Hematopoietic multipotent progenitor cell (in vitro differentiated cells): Measurements from ENCODE around the genes DYTN, KLF7, PLEKHM3 and CRYGB.

GRCh38 chr2:205769836-205770360 lies 87.6 kb downstream of the NRP2 start:
- CAGE, long polyA plus RNA = no peak

- CAGE, long polyA plus RNA = no peak
Measured at GRCh38 chr2:205902436-205903021, 183.4 kb downstream of the INO80D start.

DNA sequence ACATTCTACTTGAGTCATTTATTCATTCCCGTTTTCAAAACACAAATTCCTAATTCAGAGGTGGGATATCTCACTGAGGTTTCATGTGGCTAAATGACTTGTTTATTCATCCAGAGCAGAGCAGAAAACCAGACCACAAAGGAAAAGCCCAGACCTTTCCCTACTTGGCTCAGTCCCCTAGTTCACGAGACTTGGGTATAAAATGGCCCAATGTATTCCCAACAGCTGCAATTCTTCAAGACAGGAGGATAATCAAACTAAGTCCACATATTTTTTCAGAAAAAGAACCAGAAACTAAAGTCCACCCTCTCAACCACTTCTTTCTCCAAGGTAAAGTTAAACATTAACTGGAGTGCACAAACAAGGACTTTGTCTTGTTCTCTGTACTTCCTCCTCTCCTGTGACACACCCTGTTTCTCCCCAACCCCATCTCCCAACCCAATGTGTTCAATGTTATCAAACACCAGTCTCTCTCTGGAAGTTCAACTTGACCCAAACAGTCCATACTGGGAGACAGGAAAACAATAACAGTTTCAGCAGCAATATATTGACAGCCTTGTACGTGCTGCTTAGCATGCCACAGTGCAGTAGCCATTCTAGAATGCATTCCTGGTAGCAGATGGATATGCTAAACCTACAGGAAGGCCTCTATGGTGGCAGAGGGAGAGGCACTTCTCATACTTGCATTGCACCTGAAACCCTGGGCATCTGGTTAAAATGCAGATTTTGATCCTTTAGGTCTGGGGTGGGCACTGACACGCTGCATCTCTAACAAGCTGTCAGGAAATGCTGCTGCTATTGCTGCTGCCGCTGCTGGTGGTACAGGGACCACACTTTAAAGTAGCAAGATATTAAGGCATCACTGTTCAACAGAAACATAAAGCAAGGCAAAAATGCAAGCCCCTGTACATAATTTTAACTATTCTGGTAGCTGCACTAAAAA lies 110.6 kb downstream of the INO80D start:
- CAGE, long polyA plus RNA = no peak

GRCh38 chr2:206022796-206023037 lies 63.3 kb downstream of the INO80D start:
- CAGE, long polyA plus RNA = no peak

DNA sequence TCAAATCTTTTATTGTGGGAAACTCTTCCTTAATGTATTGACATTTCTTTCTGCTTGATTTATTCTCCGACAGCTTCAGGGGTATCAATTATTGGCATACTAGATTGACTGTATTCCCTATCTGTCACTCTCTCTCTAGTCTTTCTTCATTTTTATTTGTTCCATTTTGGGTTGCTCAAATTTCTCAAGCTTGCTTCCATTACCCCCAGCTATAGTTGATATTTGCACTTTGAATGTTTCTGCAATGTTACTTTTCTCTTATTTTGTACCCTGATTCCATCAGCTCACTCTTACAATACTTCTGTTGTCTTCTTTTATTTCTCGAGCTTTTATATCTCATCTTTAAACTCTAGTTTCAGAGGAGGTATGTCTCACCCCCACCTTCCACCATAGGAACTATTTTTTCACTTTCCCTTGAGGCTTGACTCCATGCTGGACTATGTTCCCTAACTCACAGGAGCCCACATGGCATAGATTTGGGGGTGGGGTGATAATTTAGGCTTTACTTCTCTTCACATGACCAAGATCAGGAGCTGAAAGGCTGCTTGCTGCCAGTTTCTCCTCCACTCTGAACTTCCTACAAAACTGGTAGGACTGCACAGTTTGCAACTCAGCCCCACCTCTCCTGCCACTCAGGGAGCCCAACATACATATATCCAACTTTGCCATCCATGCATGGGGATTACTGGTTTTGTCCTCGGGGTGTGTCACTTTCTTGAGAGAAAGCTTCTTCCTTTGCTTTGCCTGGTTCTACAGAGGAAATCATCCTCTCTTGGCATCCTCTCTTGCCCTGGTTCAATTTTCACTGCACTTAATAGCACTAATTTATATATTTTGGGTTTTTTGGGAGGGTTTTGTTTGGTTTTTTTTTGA lies 14.3 kb downstream of the INO80D start:
- CAGE, long polyA plus RNA = no peak

DNA sequence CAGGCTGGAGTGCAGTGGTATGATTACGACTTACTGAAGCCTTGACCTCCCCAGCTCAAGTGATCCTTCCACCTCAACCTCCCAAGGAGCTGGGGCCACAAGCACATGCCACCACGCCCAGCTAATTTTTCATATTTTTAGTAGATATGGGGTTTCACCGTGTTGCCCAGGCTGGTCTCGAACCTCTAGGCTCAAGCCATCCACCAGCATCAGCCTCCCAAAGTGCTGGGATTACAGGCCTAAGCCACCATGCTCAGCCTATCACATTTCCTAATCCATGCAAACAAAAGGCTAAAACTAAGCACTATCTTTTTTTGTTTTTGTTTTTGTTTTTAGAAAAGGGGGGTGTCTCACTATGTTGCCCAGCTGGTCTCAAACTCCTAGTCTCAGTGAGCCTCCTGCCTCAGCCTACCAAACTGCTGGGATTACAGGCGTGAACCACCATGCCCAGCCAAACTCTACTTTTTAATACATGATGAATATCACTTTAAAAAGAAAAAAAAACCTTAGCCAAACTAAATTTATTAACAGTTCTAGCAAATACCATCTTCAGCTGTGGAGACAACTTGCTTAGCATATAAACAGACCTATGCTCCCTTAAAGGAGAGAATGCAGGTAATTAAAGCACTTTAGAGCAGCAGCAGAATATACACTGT lies 12.3 kb downstream of the INO80D start:
- CAGE, long polyA plus RNA = no peak

DNA sequence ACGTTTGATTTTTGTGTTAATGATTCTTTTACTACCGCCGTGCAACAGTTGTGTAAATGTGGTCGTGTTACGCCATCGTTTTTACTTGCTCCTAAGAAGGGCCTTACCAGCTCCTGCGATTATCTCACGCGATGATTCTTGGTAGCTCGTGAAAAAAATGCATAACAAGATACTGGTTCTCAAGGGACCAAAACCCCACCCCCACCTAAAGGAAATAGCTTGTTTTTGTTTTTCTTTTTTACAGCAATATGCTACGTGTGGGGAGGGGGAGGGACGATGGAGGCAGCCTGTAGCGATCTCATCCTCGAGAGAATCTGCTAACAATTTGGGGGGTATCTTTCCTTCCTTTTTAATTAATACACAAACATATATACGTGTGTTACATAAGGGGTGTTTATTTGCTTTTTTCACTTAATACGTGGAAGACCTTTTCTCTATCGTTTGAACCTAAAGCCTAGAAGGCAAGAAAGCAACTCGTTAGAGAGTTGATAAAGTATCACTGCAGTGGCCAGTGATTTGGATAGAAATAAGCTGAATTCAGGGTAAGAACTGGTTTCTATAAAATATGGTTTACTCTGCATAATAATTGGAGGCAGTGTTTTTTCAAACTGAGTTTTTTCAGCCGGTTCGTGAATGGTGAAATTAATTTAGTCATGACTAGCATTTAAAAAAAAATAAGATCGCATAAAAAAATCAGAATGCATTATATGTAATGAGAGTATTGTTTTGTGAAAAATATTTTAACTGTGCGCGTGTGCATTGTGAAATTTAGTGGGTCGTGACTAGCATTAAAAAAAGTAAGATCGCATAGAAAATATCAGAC lies 1.2 kb downstream of the ZDBF2 start:
- CAGE, long polyA plus RNA = no peak

- CAGE, long polyA plus RNA = no peak
Measured at GRCh38 chr2:206718139-206718558, at the start of gene DYTN. Gene DYTN (minus strand): TSS chr2:206718396.

DNA sequence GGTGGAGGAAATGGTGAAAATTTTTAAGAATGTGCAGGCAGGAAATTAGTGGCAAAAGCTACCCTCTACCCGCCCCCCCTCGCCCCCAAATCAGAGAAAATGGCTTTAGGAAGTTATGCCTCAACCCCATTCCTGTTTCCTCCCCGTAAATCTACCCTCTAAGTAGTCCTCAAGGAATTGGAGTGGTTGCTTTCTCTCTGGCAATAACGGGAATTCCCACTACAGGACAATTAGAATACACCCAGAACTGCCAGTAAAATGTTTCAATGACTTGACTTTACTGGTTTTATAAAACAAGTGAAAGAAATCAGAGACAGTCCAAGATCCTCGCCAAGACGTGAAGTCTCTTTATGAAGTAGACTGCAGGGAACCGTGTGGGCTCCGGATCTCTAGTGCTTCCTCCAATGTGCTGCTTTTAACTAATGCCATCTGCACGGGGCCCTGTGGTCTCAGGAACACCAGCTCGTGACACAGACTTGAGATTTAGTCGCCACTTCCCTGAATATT lies 101.3 kb downstream of the CPO start:
- CAGE, long polyA plus RNA = no peak

GRCh38 chr2:207165512-207166270 lies at the start of gene KLF7:
Gene KLF7 (minus strand): TSS chr2:207165948.
- CAGE, long polyA plus RNA = no peak

DNA sequence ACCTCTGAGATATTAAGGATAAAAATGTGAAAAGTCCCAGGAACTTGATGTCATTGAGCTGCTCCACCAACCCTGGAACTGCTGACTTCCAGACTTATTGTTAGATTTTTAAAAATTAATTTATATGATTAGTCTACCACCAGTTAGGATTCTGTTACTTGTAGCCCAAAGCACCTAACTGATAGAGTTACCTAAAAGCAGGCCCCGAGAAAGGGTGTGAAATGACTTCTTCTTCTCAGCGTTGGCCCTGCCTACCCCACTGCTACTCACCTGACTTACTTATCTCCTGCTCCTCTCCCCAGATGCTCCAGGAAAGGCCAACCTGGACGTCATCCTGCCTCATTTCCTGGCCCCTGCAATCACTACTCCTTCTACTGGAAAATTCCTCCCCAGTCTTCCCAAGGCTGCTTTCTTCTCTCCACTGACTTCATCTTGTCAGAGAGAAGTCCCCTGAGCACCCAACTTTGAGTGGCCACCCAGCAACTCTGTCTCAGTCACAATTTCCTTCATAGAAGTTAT lies 63.3 kb upstream of the KLF7 start:
- CAGE, long polyA plus RNA = no peak

DNA sequence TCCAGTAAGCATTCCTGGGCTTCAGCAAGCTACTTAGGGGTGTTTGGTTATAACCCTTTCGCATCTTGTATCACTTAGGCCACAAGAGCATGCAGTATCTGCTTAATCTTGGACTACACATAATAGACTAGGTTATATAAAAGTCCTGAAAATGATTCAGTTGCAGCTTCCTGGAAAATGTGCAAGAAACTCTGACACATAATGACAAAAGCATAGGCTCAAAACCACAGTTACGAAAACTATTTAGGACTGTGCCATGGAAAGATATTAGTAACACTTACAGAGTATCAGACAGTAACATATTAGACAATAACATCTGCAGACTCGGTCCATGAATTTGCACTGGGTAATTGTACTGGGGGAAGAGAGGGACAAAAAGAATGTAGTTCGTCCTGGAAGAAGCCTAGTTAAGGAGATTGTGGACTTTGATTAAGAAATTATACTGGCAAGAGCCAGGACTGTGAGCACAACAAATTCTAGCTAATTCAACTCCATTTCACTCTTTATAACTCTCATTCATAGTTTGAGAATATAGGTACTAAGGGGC lies 15.8 kb upstream of the CREB1 start:
- CAGE, long polyA plus RNA = no peak

DNA sequence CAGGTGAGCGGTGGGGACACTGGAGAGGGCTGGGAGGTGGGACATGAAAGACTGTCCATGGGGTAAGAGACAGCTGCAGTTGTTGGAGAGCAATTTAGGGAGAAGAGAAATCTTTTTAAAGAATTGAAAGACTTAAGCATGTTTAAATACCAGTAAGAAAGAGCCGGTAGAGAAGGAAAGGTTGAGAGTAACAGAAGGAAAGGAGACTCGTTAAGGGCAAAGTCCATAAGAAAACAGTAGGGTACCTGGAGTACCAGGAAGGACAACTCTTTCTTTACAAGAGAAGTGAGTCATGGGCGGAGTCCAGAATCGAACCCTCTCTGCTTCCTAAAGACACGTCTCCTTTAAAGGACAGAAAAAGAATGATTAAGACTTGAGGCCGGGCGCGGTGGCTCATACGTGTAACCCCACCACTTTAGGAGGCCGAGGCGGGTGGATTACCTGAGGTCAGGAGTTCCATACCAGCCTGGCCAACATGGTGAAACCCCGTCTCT lies 1.4 kb upstream of the CREB1 start:
- CAGE, long polyA plus RNA = no peak

DNA sequence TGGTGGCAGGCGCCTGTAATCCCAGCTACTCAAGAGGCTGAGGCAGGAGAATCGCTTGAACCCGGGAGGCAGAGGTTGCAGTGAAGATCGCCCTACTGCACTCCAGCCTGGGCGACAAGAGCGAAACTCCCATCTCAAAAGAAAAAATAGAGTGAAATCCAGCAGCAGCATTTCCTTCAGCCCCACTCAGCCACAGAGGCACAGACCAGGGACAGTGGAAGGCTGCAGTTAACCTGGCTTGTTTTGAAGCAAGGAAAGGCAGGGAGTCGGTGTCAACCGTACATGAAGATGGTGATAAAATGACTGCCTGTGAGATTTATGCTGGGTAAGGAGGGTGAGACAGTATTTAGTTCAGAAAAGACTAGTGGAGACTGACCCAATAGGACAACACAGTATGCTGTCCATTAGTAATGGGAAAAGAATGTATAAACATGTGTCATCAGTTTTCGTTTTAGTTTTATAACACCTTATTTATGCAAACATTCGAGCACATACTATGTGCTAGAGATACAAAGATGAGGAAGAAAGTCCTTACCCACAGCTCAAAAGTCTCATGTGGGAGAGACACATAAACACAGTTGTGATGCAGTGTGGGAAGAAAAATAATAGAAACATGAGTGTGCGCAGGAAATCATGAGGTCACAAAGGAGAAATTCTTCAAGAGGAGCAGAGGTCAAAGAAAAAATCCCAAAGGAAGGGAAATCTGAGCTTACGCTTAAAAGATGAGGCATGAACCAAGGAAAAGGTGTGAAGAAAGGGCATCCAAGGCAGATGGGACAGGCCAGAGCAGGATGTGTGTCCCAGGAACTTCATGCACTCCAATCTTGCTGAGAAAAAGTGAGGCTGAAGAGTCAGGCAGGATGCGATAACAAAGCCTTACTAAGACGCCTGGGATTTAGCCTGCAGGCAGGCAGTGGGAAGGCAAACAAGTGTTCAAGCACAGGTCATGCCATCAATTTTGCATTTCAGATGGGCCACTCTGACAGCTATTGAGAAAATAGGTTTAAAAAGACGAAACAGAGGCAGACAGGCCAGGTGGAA lies 8.2 kb downstream of the METTL21A start:
- CAGE, long polyA plus RNA = no peak

GRCh38 chr2:207771475-207771931 lies 1.8 kb upstream of the FZD5 start:
- CAGE, long polyA plus RNA = no peak

GRCh38 chr2:207935856-207936386 lies 89.4 kb downstream of the PLEKHM3 start:
- CAGE, long polyA plus RNA = no peak

DNA sequence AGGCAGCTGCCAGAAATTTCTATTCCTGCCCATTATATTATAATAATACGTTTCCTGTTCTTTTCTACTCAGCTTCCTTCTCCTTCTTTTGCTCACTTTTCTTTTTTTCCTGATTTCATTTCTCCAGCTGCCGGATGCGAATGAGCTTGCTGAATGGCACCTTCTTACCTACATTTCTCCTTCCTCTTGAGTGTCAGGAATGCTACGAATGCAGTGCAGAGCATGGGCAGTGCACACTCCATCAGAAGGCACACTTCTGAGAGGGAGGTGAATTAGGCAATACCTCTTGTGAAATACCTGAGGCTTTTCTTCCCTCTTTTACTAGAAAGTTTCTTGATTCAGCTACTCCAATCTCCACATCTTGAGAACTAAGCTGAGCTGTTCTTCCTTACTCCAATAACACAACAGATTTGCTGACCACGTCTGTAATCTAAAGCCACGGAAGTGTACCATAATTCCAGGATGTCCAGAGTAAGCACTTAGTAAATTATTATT lies 51.1 kb downstream of the PLEKHM3 start:
- CAGE, long polyA plus RNA = no peak

DNA sequence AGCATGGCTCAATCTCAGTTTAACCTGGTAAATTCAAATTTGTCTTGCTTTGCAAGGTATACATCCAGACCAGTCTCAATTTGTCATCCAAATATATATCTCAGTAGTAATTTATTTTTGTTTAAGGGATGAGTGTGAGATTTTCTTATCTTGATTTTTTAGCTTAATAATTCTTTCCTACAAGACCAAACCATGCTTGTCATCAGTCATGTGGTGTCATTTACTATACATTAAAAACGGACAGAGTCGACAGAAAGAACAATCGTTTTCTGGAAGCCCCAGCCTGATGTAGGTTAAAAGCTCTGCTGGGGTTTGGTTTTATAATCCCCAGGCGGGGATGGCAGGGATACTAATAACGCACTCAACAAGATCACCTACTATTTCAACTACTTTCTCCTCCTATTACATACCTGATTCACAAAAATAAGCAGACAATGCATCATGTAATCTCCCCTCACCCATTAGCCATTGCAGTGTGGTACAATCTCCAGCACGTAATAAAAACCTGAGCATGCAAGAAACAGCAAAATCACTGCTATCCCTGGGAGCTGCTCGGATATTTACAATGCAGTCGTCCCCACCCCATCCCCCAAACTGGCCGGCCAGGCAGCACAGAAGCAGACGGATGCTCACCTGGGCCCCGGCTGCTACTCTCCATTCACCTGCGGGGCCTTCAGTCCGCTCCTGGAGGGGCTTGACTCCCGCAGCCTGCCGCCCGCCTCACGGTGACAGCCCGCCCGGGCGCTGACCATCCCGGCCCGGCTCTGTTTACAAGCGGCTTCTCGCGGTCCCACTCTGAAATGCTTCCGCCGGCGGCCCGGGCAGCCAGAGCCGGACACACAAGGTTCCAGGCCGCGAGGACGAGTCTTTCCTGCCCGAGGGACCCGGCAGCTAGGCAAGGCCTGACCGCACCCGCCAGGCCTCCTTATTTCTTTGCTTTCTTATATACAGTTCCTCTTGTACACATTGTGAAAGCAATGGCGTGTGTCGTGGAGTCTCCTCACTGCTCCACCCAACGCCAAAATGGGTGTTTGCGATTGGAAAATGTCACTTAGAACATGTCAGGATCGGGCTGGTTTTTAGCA lies at the start of gene PLEKHM3:
PLEKHM3 (minus strand) TSS at position 772 of the 1,085 bp plus-strand sequence.
- CAGE, long polyA plus RNA = no peak

DNA sequence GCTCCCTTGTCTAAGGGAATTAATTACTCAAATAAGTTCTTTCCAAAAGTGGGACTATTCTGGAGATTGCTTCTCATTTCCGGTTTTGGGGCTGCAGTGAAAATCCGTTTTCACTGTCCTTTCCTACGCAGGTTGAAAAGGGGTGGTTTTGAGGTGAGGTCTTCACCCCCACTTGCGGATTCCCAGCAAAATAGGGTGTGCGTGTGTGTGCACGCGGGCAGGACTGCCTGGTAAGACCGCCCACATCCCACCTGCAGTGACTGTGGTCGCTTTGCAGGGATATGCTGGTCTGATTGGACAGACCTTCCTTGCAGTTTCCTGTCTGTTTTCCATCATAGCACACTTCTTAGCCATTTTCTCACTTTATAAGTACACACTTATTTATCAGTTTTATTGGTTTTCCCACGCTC lies 519 bp upstream of the PLEKHM3 start:
- CAGE, long polyA plus RNA = no peak

DNA sequence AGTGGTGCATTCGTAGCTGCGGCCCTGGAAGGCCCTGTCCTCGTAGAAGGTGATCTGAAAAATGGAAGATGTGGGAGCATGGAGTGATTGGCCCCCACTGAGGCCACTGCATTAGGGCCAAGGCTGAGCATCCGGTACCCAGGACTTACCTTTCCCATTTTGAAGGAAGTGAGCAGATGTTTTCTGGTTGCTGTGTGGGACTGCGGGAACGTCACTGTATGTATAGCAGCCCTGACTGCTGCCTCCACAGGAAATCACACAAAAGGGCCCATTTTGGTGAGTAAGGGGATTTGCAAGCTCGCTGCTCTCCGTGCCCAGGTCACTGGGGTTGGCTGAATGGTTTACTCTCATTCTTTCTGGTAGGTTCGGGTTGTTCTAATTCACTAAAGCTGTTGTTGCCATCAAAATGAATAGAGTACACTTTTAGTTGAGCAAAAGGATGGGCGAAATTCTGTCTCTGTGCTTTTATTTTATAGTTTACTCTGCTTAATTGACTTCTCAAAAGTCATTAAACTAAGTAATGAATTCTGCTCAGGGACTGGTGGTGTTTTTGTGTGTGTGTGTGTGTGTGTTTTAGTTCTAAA lies at the start of gene CRYGB:
CRYGB (minus strand) TSS at position 196 of the 584 bp plus-strand sequence.
- CAGE, long polyA plus RNA = no peak